ENCODE measurements around a stretch of chr10.

DNA sequence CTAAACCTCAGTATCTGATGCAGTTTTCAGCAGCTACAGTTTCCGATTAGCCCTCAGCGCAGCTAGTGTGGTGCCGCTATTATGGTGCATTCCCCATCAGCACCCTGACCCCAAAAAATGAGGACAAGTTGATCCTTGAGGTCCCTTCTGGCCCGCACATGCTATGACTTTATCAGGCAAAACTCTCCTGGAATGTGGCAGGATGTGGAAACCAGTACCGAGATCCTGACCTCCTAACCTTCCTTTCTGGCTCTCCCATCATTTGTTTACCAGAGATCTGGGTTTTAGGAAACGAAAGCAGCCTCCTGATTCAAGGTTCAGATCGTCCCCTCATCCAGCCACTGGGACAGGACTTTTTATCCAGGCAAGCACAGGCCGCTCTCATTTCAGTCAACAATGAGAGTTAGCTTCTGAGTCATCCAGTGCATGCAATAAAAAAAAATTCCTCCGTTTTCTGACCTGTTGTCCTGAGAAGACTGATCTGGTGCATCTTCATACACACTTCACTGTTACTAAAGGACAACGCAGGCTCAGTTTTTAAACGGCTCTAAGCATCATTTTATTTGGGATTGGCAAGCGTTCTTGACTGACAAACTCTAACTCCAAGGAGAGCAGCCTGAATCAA is 17.3 kb downstream of the PDLIM1 start:
- PRO-cap: no peak

- PRO-cap: no peak
Measured at GRCh38 chr10:95295791-95296016, 4.9 kb upstream of the PDLIM1 start.

DNA sequence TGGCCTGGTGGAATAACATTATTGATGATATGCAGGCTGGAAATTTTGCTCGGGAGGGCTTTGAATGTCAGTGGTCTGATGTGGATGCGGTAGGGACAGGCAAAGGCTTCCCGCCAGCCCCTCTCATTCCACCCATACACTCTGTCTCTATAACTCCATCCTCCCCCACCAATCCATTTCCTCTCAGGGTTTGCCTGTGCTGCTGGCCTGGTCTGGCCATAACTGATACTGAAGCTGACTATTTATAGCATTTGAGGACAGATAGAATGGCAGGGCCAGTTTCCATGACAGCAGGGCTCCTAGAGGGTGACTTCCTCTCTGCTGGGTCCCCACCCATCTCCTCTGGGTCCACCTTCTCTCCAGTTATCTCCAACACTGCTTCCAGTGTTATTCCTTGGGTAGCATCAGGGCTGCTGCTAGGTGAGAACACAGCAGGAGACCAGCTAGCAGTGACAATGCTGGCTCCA is 6.6 kb upstream of the PDLIM1 start:
- PRO-cap: no peak

- PRO-cap: no peak
Measured at GRCh38 chr10:95462969-95463990, 97.9 kb downstream of the SORBS1 start.

- PRO-cap: no peak
Measured at GRCh38 chr10:95513922-95514422, 47.2 kb downstream of the SORBS1 start.

- PRO-cap: no peak
Measured at GRCh38 chr10:95517204-95518026, 43.8 kb downstream of the SORBS1 start.

- PRO-cap: no peak
Measured at GRCh38 chr10:95543443-95544092, 17.6 kb downstream of the SORBS1 start.

DNA sequence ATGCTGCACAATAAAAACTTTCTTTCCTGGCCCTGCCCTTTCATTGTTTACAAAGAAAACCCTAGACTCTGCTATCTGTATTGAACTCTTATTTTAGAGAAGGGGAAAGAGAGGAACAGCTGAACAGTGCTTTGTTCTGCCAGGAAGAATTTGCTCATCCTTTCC is 2.1 kb downstream of the SORBS1 start:
- PRO-cap: no peak

DNA sequence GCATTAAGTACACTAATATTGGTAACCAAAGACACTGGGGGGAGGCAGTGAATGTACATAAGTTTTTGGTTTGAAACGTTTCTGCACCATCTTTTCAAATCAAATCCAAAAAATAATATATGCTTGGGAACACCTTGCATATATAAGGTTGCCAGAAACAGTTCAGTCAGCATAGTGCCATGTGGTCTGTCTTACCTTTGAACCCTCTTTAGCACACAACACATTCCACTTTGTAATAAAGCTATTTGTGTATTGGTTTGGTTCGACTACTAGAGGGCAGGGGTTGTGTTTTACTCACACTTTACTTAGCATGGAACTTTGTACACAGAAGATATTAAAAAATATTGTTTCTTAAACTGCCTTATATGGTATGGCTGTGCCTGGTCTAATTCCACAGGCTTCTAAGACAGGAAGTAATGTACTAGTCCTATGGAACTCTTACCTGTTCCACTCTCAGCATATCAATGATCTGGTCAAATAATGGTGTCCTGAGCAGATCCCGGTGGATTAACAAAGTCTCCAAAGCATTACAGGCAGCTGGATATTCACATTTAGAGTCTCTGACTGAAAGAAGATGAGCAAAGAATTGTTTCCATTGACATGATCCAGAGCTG is 43.1 kb downstream of the ALDH18A1 start:
- PRO-cap: no peak

DNA sequence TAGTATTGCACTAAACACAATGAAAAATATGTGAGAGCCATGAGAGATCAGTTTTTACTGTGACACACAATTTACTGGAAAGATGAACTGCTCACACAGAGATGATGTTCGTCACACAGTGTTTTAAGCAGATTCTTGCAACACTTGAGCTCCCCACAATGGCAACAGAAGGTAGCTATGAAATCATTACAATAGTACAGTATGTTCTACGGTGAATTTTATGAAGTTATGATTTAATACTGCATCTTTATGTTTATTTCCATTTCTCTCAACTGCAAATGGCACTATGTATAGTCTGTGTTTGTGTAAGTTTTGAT is 27.4 kb upstream of the ENTPD1 start:
- PRO-cap: no peak

- PRO-cap: no peak
Measured at GRCh38 chr10:95755412-95755889, 512 bp upstream of the ENTPD1 start.

GRCh38 chr10:95756260-95757243 is 589 bp downstream of the ENTPD1 start:
- PRO-cap: no peak

DNA sequence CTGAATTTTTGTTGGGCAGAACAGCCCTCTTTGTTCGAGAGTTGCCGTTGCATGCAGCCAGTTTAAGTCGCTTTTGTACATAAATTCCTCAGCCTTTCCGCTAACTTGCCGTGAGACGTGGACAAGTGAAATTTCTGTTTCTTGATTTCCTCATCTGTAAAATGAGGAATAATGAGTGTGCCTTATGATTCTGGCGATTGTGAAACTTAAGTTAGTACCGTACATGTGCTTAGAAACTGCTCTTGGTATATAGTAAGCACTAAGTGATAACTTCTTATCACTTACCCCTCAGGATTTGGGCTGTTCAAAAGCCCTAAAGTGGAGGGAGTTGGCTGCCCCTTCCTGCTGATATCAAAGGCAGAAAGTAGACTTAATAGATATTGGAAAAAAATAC is 1.4 kb downstream of the CCNJ start:
- PRO-cap: no peak

DNA sequence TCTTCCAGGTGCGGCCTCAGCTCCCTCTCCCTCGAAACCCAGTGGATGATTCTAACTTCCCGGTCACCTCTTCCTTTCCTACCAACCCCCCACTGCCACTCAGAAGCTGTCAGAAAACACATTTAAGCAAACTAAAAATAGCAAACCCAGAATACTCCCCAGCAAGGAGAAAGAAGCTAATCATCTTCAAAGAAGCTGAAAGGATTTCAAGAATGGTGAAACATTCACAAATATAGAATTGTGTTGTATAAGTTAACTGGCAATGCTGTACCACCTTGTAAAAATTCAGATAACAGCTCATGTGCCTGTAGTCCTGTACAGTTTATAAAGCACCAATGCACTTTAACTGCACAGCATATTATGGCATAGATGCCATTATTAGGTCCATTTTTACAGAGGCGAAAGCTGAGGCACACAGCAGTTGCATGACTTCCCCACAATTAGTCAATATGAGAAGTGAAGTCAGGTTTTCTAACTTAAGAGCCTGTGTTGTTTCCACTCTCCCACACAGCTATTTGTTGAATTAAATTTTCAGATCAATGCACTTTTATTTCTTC is 13.7 kb upstream of the DNTT start:
- PRO-cap: bidirectional peak, plus-strand start at position 388 of the sequence, minus-strand start at position 53 of the sequence; unidirectional peak, minus-strand start at position 445 of the sequence

- PRO-cap: bidirectional peak, plus-strand start at chr10:96306773, minus-strand start at chr10:96306638
Measured at GRCh38 chr10:96306347-96307069, 2.3 kb downstream of the DNTT start.

GRCh38 chr10:96514845-96515524 is 1.3 kb upstream of the TLL2 start:
- PRO-cap: no peak

- PRO-cap: no peak
Measured at GRCh38 chr10:96557084-96557998, 29.5 kb downstream of the TM9SF3 start.

DNA sequence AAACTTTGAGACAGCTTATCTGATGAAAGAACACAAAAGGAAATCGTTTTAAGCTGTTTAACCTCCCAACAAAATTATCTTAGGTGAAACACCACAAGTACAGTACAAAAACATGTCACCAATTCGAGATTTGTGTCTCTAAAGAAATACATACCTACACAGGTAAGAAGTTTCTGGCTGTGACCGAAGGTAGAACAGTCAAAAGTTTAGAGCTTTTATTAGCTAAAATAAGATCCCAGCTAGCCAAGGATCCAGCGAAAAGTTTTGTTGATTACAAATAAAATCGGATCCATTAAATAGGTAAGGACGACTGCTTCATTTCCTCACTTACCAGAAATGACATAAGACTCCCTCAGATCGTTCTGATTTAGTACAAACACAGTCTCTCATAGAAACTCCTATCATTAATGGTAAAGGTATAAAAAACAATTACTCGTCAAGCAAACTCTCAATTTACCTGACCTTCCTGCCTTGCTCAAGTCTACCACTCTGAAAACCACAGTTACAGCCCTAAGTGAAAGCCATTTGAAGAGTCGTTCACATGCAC is 1.4 kb downstream of the TM9SF3 start:
- PRO-cap: no peak

GRCh38 chr10:96650932-96651686 is 64.3 kb upstream of the TM9SF3 start:
- PRO-cap: no peak

DNA sequence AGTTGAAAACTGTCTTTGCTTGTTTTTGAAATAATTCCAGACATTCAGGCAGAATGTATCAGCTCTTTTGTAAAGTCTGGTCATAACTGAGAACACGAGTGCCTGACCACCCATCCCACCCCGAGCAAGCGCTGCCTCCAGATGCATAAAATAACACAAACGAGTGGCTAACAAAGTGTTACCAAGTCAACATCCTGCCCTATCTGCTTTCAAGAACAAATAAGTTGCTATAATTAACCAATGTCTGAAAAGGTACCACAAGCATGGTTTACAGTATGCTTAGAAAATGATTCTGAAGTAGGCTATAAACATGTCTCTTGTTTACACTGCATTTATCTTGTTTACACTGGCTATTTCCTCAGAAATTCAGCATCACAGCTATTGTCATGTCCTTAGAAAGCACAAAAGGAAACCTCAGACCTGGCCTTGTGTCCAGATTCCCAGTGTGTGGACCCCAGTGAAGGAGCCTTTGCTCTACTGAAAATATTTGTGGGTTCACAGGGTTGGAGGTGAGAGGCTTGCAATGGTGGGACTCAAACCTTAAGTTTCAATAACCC is 49.5 kb downstream of the PIK3AP1 start:
- PRO-cap: no peak

Measured in REH cell (cell line).